GM06990 (cell line): ENCODE data around the gene MTPAP.

DNA sequence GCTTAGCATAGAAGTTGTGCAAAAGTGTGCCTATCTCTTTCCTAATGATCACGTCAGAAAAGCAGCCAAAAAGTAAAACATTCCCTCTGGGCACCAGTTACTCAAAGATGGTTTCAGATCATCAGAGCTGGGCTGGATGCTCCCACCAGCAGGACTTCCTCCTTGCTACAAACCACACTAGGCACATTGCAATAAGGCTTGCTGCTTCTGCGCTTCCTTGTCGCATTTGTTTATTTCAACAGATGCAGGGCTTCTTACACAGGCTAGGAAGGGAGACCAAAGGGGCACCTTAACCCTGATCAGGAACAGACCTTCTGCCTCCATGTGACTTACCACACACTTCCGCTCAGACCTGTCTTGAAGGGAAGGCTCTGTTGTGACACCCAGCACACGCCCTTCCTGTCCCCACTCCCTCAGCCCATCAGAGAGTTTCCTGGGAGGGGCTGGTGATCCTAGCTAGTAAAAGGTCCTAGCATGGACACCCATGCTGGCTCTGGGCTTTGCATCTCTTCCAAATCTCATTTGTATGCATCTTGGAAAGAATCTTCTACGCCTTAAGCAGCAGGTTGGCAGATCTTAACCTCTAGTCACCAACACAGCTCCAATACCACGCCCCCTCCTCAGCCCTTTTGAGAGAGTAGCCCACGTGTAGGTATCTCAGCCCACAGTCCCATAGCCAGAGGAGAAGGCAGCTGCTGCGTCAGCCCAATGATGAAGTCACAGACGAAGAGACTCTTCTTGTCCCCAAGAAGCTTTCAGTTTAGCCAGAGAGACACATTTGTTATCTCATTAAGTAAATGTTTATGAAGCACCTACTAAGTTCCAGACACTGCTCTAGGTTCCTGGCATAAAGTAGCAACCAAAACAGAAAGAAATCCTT, 47.1 kb upstream of the SVIL start:
- RRBS: no CpG with 5 or more reads among the region's 10 CpGs

DNA sequence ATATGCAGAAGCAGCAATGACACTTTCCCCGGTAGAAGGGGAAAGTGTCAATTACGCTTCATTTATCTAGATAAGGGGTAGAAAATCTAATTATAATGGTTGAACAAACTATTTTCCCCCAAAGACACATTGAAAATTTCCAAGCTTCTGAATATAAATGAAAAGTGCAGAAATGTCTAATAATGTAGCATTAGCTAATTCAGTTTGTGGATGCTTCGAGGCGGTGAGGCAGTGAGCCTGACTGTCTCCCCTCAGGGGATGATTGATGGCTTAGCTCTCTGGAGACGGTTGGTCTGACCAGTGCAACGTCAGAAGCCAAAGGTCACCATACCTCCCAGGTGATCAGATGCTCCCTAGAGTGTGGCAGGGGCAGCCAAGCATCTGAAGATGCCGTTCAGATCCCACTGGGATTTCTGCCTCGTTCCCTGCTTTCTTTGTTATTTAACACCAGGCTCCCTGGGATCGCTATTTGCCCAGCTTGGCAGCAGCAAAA, 53.3 kb upstream of the SVIL start:
- RRBS: no CpG with 5 or more reads among the region's 9 CpGs

- RRBS: no CpG with 5 or more reads among the region's 11 CpGs
Observed at GRCh38 chr10:29703152-29703746, 68.5 kb upstream of the SVIL start.

- RRBS: no CpG with 5 or more reads among the region's 6 CpGs
Observed at GRCh38 chr10:29740696-29741335, 106.0 kb upstream of the SVIL start.

GRCh38 chr10:29811669-29812577, 177.2 kb upstream of the SVIL start:
- RRBS: no CpG with 5 or more reads among the region's 9 CpGs

DNA sequence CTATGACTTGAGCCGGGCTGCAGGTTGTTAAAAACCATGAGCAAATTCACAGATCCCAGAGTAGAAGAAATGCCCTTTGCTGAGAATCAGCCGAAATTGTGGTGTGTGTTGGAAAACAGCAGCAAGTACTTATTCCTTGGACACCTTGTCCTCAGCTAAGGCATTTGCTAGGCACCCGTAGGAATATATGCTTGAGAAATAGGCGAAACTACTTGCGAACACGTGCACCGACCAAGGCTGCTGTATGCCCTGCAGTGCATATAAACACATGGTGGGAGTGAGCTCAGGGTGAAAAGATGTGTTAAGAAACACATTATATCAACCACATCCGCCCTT, 199.3 kb downstream of the JCAD start:
- RRBS: no CpG with 5 or more reads among the region's 8 CpGs

DNA sequence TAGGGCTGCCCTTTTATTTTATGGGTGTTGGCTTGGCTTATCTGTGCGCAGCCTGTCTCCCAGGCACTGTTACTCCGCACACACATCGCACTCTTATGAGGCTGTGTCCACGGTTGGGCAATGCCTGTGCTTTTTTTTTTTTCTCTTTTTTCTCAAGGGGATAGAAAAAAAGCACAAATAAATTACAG, 177.9 kb downstream of the JCAD start:
- RRBS: no CpG with 5 or more reads among the region's 4 CpGs

- RRBS: no CpG with 5 or more reads among the region's 7 CpGs
Observed at GRCh38 chr10:29895454-29896050, 163.8 kb downstream of the JCAD start.

DNA sequence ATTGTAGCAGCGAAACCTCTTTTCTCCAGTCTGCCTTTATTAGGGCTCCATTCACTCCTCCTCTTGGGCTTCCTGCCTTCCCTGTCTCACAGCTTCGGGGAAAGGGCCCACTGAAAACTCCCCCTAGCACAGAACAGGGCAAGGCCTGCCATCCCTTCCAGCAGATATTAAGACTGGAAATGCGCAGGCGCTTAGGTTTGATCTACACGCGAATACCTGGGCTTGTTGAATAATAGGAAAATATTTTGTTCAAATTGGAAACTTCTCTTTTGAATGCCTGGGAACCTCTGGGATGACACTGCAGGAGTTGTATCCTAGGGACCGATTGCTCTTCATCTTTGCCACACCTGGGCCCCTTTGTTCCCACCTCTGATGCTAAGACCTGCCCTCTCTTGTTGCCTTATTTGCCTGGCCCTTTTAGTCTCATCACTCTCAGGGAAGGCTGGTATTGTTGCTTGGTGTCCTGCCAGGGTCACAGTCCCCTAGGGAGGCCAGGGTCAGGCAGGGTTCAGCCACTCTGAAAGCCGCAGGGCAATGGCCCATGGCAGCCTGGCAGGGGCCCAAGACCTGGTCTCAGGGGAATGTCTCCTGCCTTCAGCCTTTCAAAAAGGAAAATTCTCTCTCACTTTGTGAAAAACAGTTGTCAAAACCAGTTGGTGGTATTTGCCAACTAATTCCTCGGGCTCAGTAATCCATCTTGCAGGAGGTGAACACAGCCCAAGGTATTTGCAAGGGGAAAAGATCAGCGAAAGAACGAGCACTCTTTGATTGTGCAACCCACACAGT, 101.7 kb downstream of the JCAD start:
- RRBS: no CpG with 5 or more reads among the region's 11 CpGs

- RRBS: no CpG with 5 or more reads among the region's 8 CpGs
Observed at GRCh38 chr10:29996524-29997014, 62.8 kb downstream of the JCAD start.

DNA sequence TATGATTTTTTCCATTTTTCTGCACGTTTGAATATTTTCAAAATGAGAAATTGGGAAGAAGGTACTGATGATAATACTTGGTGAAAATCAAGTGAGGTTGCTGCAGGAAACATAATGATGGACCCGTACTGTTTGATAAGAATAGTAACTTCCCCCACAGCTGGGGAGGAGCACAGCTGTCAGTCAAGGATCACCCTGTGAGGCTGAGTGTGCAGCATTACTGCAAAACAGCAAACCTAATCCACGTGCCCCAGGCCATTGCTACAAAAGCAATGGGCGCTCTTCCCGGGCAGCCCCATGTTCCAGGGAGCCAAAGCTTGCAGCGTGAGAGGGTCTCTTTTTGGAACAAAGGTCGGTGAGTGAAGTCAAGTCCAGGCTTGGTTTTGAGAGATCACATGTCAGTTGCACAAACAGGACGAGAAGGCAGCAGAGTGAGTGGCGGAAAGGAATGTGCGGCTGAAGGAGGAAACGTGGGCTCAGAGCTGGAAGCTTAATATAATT, 129.2 kb downstream of the MTPAP start:
- RRBS: no CpG with 5 or more reads among the region's 11 CpGs

DNA sequence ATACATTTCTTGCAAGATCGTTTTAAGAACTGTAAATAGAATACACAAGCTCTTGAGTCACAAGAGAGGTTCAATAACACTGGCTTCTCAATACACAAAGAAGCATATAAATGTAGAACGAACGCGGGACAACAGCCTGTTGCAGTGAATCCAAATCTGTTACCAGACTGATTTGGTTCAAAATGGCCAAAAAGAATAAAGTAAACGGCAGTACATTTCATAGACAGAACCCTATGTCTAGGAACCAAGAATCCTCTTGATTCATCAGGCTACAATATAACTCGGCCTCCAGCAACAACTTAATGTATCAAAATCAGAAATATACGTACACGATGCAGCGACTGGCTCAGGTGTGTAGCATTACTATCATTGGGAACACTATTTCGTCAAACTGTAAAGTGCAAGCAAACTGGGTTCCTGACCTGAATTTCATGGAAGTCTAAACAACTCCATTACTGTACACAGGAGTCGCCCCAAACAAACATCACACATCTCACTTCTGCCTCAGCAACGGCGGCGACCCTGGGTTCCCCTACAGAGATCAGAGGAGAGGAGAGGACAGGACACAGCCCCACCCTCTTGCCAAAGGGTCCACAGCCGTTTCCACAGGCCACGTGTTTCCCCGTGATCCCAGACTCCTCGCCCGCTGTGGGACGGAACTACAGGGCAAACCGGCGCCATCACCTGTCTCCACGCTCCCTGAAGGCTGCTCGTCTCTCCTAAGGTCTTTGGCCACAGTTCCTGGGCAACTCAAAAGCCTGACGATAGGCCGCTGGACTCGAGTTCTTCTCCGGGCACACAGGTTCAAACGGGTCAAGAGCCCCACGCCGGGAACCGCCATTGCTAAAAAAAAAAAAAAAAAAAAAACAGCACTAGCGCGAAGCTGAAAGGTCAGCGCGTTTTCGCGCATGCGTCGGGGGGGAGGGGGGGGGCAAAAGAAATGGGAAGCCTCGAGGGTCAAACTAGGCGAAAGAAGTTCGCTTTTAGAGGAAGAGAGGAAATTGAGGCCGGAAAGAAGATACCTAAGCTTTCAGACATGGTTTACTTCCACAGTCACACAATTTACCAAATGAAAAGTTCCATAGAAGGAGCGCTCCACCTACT, at the start of gene MTPAP:
Gene MTPAP (minus strand): TSS at position 844 of the 1,104 bp plus-strand sequence.
- RRBS: 3% methylated on average over 7 of the region's 45 CpGs

DNA sequence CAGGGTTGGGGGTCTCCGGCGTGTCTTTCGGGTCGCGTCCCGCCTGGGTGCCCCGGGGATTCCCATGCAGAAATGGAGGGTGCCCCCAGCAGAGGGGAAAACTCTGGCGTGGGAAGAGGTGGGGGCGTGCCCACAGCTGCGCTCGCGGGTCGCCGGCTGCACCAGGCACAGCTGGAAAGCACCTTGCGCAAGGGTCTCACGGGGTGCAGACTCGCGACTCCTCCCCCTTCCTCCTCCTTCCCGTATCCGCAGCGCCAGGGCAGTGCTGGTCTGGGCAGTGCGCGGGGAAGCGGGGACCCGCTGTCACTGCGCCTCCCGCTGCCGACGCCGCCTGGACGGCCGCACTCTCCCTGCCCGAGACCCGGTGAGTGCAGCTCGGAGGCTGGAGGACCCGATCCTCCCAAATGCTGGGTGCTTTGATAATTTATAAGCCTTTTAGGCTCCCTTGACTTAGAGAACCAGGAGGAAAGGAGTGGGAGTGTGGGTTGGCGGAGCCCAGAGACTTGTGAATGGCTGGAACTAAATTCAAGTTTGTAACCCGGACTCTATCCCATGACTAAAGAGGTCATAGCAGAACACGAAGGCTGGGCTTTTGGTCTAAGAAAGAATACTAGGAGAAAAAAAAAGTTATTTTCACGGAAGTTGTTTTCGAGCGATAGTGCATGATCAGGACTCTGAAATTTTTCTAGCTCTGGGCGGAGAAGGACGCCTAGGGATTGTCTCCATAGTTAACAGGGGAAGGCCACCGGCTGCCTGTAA, 580 bp downstream of the MAP3K8 start:
- RRBS: 3% methylated on average over 13 of the region's 45 CpGs

DNA sequence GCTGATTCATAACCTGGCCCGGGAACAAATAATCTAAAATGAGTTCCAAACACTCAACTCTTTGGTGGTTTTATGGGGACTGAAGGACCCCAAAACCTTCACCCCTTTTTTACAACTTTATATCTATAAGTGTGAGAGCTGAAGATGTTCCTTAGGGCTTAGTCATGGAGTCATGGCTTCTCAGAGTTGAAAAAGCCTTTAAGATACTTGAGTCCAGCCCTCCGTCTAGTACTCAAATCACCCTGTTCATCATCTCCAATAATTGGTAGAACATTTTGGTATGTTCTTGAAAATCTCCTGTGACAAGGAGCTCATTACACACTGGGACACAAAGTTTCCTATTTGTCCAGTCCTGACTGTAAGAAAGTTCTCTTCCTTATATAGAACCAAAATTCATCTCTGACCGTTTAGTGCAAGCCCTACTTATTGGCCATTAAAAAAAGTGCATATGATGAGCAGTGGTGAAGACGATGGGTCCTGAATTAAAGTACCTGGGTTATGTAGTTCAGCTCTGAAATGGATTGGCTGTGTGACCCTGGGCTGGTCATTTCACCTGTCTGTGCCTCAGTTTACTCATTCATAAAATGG, 8.8 kb downstream of the MAP3K8 start:
- RRBS: no CpG with 5 or more reads among the region's 4 CpGs

DNA sequence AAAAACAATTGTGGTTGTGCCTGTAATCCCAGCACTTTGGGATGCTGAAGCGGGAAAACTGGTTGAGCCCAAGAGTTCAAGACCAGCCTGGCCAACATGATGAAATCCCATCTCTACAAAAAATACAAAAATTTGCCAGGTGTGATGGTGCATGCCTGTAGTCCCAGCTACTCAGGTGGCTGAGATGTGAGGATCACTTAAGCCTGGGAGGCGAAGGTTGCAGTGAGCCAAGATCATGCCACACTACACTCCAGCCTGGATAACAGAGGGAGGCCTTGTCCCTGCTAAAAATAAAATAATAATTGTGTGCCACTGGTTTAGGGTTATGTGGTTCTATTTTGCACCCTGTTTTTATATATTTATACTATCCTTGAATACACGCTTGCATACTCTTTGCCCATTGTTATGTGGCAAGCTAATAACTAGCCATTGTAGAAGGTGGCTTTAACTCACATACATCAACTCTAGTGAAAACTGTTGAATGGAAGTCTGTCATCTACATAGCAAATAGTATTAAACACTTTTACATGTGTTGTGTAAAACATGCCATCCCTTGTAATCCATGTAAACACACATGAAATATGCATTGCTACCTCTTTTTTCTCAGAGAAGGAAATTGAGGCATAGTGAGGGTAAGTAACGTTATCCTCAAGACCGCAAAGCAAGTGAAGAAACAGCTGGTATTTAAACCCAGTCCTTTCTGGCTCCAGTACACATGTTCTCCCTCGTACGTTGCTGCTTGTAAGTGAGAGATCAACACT, 28.2 kb downstream of the MAP3K8 start:
- RRBS: no CpG with 5 or more reads among the region's 7 CpGs

DNA sequence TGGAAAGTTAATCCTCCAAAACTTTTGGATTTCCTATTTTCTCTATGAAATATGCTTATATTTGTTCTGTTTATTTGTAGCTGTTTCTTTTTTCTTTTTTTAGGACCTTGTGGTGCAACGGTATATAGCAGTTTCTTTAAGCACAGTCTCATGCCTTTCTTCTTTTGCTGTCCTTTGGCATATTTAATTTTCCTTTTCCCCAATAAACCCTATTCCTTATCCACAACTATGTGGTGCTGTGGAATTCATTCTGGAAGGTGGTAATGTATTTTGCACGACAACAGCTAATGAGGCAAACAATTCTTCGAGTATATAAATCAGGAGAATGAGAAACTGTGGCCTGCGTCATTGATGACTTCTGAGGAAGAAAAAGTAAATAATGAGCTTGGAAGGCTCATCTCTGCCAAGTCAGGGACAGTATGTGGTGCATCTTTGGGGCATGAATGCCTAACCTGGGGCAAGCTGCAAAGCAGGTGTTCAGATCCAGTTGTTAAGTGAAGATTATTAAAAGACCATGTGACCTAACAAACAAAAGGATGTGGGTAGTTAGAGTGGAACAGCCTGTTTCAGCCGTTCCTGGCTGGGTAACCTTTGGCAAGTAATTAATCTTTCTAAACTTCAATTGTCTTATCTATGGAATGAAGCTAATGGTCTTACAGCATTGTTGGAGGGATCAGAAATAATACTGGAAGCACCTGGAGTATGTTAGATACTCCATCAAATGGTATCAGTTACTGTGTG, 93.1 kb downstream of the LYZL2 start:
- RRBS: no CpG with 5 or more reads among the region's 5 CpGs

- RRBS: no CpG with 5 or more reads among the region's 9 CpGs
Observed at GRCh38 chr10:30597046-30597553, 32.5 kb downstream of the LYZL2 start.

DNA sequence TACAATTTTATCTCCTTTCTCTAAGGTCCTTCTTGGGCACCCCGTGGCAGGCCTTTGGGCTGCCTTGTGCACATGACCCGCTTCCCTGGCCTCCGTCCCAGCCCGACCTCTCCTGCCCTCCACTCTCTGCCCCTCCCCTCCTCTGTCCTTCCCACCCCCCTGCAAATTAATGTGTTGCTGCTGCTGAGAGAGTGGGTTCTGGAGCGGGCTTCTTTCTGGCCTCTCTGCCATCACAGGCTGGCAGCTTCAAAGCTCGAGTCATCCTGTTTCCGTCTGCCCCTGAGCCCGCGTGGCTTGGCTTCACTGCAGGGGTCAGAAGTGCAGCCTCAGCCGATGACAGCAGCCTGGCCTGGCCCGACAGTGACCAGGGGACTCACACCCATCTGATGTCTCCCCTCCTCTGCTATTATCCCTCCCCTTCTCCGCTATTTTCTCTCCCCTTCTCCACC, 24.2 kb downstream of the LYZL2 start:
- RRBS: no CpG with 5 or more reads among the region's 12 CpGs

- RRBS: no CpG with 5 or more reads among the region's 10 CpGs
Observed at GRCh38 chr10:30617033-30617549, 12.5 kb downstream of the LYZL2 start.

DNA sequence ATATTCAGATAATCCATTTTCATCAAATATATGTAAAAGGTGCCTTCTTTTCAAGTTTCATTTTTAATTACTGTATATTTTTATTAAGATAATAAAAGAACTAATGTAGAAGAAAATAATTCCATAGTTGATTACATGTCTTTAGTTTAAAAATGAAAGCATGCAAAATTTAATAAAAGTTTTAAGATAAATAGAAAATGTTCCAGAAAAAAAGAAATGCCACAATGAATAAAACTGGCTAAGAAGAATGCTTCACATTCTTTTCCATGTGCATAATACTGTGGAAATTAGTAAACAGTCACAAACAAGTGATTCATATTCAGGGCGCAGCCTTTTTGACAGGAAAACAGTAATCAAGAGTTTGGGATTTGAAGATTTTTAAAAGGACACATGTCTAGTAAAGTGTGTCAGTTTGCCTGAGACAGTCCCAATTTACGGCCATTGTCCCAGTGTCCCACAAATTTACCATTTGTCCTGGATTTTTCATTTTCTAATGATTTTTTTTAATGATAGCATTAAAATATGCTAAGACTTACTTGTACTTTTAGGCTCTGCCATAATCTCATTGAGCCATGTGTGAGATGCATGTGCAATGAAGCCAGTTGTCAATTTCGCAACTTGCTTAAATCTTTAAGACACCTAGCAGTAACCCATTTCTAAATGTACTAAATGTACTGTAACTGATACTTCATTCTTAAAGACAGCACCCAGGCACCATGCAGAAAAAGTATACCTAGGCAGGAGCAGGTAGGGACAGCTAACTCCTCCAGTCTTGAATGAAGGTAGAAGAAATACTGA, 47.0 kb downstream of the ZNF438 start:
- RRBS: no CpG with 5 or more reads among the region's 3 CpGs